ENCODE measurements around a stretch of chr13.

- PRO-cap: no peak
Observed at GRCh38 chr13:45219818-45220150, 18.9 kb upstream of the KCTD4 start.

- PRO-cap: no peak
Observed at GRCh38 chr13:45339378-45339703, 1.6 kb downstream of the TPT1 start.

DNA sequence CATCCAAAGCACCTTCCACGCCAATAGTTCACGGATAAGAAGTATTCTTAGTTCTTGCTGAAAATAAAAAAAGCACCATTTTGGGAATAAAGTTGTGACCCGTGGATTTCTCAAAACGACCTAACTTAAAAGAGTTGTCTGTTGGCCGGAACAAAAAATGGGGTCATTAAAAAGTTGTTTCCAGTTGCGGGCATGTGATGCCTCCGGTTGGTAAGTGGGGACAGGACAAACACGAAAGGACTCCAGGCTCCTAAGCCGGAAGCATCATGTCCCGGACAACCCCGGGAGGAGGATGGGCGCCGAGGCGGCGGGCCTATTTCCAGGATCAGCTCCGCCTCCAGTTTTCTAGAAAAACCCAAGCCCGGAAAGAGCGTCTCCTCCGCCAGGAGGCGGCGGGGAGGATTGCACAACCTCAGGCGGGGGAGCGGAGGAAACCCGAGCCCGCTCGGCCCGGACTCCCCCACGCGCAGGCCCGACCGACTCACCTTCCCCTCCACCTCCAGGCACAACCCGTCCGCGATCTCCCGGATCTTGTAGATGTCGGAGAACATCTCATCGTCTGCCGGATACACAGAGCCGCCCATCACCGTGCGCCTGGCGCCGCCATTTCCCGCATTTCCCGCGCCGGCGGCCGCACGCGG is 636 bp downstream of the TPT1 start:
- PRO-cap: bidirectional peak, plus-strand start at position 385 of the sequence, minus-strand start at position 216 of the sequence; bidirectional peak, plus-strand start at position 573 of the sequence, minus-strand start at position 524 of the sequence

DNA sequence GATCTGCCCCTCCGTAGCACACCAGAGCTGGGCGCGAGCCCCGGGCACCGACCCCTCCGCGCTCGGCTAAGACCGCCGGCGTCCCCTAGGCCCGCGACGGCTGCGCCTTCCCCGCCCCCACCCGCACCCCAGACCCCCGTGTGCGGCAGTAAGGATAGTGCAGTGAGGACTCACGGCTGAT is 225 bp downstream of the TPT1 start:
- PRO-cap: no peak

GRCh38 chr13:45342257-45342772 is 1.3 kb upstream of the TPT1 start:
- PRO-cap: no peak

DNA sequence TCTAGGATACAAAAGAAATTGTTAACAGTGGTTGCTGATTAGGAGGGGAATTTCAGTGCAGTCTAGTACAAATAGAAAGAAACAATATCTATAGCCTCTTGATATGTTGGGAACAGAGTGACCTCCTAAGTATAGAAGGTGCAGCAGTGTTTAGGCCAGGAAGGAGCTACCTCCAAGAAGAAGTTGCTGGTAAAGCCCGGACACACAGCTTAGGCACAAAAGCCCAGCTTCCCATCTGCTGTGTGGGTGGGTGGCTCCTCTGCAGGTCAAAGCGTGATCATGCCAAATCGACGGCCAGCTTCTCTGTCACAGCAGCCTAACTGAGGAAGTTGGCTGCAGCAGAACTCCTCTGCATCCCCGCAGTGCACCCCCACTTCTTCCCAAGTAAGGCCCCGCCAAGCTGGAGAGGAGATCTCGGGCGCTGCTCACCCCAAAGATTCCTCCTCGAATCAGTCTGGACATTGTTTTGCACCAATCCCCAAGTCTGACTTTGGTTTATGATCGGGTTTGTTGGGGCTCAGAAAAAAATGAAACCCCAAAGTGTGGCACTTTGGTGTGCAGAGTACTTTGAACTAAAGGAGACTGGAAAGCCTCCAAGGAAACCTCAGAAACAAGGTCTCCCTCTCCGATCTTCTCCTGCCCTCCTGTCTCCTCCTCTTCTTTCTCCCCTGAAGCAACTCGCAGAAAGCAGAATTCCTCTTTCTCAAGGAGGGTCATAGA is 19.7 kb upstream of the CPB2 start:
- PRO-cap: unidirectional peak, minus-strand start at position 453 of the sequence

- PRO-cap: bidirectional peak, plus-strand start at chr13:46168652, minus-strand start at chr13:46168505
Observed at GRCh38 chr13:46168338-46168720, 13.6 kb downstream of the LCP1 start.

DNA sequence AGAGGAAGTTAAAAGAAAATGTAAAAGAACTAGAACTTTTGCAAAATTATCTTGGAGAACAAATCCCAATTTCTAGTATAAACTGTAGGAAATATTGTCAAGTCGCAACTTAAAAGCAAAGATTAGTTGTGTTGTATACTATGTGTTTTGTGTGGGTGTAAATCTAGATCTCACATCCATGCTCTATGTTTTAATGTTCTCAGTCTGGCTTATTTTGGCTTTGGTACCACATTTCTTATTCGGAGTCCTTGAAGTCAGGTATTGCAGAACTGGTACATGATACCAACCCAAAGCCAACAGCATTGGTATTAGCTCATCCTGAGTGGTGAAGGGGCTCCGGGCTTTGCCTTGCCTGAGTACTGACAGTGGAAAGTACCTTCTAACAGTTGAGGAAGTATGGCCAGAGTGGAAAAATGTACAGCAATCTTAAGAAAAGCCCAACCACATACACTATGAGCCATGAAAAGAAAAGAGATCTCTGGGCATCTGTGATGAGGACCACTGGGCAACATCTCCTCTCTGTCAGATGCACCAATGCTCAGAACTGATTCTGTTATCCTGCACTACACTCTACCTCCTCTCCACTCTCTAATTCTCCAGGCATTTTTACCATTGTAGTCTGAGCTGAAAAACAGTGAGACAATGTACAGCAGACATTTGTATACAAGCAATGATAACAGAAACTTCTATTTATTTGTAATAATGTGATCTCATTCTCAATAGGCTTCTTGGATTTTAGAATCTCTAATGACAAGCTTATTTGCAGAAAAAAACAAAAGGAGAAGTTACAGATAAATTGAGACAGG is 8.3 kb downstream of the LCP1 start:
- PRO-cap: no peak

DNA sequence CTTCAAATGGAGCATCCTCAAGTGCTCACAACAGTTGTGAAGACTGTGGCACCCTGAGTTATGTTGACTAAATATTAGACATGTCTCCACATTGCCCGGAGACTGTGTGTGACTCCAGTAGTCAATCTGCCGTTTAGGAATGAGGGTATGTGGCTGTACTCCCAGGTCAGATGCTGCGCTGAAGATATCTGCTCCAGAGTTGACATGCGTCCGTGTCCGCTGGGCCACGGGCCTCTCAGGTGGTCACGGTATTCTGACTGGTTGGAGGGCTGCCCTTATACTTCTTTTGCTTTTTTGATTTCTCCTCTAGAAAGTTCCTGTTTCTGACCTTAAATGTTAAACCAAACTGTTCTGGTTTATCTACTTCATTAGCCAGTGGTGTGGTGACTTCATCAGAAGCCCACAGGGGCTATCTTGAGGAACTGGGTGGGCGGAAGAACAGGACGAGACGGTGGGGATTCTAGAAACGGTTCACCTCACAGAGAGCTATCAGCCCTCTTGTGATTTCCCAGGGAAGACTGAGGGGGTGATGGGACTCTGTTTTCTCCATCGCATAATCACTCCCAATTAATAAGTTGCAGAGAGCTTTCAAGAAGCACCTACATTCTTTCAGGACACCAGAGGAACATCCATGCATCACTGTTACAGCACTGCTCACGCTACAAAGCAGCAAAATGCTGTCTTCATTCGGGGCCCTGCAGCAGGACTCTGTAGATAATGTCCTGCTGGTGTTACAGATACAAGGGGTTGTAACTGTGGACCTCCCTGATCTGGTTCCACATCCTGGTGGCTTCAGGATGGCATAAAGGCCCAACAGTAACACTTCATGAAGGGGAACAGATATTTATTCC is 1.3 kb upstream of the LCP1 start:
- PRO-cap: no peak

- PRO-cap: no peak
Observed at GRCh38 chr13:46290580-46290829, 78.8 kb downstream of the LRRC63 start.

DNA sequence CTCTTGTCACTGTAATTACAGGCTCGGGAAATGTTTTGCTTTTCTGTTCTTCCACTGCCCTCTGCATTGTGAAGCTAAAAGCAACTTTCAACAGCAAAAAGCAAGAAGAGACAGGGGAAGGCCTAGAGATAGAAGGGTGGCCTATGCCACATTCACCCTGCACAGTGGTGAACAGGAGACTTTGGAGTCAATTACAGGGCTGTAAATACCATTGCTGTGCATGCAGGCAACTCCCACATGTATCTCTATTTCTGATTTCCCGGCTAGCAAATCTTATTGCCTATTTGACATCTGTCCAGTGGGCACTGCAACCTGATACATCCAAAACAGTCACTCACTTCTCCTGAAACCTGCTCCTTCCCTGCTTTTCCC is 13.5 kb downstream of the RUBCNL start:
- PRO-cap: no peak

DNA sequence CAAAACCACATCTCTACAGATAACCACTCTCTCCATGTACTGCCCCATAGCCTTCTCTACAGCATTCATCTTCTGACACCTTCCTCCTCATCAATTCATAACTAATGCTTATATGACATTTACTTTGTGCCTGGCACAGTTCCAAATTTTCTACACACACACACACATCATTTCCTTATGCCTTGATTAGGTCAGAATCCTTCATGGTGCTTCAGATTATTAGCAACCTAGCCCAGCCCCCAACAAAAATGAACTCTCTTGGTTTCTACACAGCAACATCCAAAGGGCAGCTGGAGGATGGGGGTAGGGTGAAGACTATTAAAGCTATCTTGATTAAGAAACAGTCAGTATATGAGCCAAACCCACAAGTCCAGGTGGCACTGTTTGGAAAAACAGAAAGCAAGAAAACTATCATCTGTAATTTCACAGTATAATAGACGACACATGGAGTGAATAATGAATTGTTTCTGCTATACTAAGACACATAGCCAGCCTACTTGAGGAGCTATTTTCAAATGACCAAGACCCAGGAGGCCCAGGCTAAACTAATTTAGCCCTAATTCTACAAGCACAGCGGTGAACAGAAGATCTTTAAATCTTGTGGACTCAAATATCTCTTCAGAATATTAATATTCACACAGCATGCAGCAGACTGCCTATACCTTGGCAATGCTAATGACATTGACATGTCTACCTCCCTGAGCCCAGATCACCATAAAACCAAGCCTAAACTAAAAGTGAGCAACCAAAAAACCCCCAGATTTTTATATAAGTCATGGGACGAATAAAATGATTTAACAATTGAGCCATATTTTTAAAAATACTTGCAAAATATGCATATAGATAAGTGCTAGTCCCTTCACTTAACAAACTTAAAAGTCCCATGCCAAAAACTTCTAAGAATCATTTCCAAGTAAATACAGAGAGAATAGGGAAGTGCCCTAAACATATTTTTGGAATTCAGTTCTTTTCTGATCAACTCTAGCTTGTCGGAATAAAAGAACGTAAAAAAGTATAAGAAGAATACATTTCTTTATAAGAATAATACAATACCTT is 3.4 kb downstream of the RUBCNL start:
- PRO-cap: no peak

- PRO-cap: bidirectional peak, plus-strand start at chr13:46554185, minus-strand start at chr13:46554074; bidirectional peak, plus-strand start at chr13:46554645, minus-strand start at chr13:46554368
Observed at GRCh38 chr13:46553882-46554482, 1.0 kb downstream of the LRCH1 start.

- PRO-cap: no peak
Observed at GRCh38 chr13:46575354-46575890, 22.5 kb downstream of the LRCH1 start.

GRCh38 chr13:46660586-46661494 is 107.9 kb downstream of the LRCH1 start:
- PRO-cap: no peak

GRCh38 chr13:46794475-46795941 is 2.0 kb downstream of the ESD start:
- PRO-cap: no peak

DNA sequence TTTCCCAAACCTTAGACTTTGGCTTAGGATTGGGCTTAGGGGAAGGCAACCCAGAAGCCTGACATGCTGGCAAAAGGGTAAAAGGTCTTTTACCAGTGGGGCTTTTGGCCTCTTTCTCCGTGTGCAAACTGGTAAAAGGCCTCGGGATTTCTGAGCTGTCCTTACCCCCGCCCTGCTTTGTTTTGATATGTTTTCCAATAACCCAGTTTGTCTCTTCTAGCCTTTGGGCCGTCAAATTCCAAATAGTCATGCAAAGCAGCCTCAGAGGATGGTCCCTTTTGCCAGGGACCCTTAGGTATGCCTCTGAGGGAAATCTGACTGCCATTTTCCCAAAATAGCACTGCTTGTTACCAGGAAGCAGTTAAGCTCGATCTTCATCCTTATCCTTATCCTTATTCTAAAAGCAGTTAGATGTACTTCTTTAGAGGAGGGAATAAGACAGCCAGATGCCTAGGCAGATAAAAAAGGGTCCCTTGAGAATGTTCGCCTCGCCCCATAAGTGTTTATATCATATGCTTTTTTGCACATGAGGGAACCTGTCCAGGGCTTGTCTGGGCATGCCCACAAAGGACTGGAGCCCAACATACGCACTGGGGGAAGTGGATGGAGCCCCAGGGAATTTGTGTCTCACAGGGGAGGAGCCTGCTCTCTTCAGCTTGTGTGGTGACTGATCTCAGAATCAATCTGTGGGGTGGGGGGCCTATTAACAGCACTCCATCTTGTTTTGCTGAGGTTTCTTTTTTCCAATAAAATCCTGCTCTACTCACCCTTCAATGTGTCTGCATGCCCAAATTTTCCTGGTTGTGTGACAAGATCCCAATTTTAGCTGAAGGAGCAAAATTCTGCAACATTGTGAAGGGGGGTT is 22.8 kb downstream of the MED4 start:
- PRO-cap: no peak

DNA sequence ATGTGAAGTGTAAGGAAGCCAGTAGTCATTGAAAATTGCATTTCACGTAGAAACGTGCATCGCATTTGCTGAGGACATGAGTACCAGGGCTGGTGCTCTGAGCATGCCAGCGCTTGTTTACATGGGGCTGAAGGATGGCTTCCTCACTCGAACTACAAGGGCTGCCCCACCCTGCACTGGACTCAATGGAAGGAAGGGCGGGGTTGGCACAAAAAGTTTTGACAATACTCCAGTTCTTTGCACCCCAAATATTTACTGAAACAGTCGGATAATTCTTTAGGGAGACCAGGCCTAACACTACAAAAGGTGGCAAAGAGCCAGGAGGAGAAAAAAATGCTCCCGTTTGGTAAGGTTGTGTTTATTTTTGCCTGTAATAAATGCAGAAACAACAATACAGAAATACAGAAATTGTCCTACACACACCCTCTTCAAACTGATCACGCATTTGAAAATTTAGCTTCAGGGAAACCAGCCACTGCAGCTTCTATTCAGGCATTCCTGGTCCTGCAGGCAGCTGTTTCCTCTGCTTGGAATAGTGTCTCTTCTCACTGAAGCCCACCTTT is 29.0 kb upstream of the MED4 start:
- PRO-cap: no peak

- PRO-cap: bidirectional peak, plus-strand start at chr13:48233648, minus-strand start at chr13:48233645; bidirectional peak, plus-strand start at chr13:48233916, minus-strand start at chr13:48233798
Observed at GRCh38 chr13:48233566-48233957, 556 bp downstream of the ITM2B start.

GRCh38 chr13:48248882-48249429 is 15.9 kb downstream of the ITM2B start:
- PRO-cap: no peak